Measurements from ENCODE around the genes TPRG1, MB21D2 and PLAAT1.

DNA sequence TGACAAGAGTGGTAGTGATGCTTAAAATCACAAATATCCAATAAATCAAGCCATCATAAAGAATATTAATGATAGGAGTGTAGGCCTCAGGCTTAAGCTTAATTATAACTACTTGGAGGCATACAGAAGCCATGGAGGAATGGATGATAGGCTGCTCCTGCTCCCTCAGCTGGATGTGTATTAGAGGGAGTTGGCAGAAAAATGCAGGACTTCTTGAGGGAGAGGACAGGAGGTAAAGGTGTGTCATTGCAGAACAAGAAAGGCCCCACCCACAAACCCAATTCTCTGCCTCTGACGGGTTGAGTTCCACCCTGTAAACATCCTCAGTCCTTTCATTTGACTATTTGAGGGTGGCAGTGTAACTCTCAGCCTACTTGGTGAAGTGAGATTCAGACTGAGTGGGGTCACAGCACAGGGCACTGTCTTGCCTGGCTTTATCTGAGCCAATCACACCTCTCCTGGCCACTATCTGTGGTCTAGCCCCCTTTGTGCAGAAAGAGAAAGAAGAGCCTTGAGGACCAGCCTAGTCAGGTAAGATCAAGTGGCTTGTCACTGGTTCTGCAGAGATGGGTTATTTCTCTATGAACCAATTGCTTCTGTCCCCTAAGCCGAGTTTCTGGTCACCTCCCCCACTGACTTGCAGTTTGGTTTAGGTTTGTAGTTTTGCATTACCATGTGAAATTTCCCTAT lies at the start of gene TPRG1:
Gene TPRG1, plus strand, starts transcription at position 371 of the 690 bp plus-strand sequence.
- PRO-cap, result no peak

GRCh38 chr3:189186071-189186653 lies 14.4 kb downstream of the TPRG1 start:
- PRO-cap, result no peak

- PRO-cap, result no peak
These were observed 98.5 kb downstream of the TPRG1 start for GRCh38 chr3:189270135-189270862.

- PRO-cap, result no peak
These were observed 140.3 kb upstream of the TP63 start for GRCh38 chr3:189490815-189491275.

DNA sequence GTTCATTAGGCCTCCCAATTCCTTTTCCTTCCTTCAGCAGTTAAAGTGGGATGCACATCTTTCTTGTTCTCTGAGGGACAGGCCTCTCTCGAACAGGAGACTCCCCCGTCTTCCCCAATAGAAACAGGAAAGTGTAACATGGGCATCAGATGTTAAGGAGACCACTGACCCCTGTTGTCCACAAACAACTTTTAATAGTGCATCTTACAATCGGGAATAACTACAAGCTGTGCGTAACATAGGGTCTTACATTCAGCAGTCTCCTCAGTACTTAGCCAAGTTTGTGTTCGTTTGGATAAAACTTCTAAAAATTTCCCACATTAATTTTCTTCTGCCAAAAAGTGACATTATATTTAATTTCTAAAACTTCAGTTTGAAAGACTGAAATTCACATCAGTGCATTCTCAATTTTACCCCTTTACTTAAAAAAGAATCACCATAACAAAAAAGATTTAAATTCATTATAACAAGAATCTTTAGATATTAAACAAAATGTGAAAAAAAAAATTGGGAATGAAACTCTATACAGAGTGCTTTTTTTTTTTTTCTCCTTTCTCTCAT lies 65.6 kb downstream of the P3H2 start:
- PRO-cap, result no peak

DNA sequence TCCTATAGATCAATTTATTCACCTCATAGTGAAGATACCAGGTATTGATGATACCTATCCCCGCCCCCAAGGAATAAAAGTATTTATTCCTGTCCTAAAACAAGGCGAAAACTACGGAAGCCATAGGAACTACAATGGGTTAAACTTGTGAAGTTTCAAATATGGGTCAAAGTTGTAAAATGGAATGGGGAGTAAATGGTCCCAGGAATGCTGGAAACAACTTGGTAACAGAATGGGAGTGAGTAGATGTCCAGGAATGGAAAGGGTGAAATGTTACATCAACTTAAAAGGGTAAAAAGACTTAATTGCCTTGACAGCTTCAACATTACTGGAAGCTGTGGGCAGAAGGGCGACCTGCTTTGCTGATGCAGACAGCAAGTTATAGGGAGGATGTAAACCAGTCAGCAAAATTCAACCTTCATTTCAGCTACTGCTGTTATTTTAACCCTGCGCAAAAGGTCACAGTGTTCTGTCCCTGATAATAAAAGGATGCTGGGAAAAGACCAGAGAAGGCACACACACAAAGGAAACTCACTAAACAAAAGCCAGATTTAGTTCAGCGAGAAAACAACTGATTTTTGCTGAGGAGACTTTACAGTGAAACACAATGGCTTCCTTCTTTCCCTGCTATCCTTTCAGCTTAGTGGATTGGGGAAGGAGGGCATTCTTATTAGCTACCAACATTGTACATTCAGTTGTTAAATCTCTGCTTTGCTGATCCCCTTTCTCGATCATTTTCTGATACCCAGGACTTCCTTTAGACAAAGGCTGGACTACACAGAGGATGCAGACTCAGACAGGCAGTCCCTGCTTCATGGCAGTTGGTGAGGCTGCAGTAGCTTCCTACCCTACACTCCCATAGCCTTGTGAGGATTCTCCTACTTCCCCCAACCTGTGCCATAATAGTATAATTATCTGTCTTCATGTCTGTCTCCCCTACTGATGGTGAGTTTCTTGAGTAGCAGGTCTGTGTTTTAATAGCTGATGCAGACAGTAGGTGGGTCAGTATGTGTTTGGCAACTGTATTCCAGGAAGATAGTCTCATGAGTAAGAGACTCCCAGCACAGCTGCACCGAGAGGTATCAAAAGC lies 62.0 kb downstream of the P3H2 start:
- PRO-cap, result no peak

- PRO-cap, result no peak
These were observed 26.2 kb downstream of the P3H2 start for GRCh38 chr3:190094328-190094987.

GRCh38 chr3:190807503-190808335 lies 54.8 kb downstream of the GMNC start:
- PRO-cap, result no peak

DNA sequence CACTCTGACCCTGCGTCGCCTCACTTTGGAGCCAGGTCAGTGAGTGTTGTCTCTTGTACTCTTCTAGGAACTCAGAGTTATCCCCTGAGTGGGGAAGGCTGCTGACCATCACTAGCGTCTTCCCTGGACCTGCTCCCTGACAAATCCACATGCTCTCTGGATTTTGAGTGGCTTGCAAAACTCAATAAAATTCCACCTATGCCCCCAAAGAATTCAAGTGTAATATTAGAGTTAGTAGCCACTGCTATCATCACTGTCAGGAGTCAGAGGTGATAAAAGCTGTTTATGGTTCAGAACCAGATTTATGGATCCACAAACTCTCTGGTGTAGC lies 52.6 kb downstream of the GMNC start:
- PRO-cap, result no peak

DNA sequence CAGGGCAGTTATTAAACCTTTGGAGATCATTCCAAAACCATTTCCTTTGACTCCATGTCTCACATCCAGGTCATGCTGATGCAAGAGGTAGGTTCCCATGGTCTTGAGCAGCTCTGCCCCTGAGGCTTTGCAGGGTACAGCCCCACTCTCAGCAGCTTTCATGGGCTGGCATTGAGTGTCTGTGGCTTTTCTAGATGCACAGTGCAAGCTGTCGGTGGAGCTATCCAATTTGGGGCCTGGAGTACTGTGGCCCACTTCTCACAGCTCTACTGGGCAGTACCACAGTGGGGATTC lies 16.6 kb downstream of the OSTN start:
- PRO-cap, result no peak

GRCh38 chr3:191329920-191330308 lies 412 bp downstream of the UTS2B start:
- PRO-cap, result bidirectional peak, plus-strand start at chr3:191330004, minus-strand start at chr3:191330019

- PRO-cap, result no peak
These were observed 319.3 kb downstream of the FGF12 start for GRCh38 chr3:192407959-192408563.

DNA sequence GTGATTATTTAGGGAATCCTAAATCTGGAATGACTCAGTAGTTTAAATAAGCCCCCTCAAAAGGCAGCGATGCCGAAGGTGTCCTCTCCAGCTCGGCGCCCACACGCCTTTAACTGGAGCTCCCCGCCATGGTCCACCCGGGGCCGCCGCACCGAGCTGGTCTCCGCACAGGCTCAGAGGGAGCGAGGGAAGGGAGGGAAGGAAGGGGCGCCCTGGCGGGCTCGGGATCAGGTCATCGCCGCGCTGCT lies 318.2 kb downstream of the FGF12 start:
- PRO-cap, result no peak

DNA sequence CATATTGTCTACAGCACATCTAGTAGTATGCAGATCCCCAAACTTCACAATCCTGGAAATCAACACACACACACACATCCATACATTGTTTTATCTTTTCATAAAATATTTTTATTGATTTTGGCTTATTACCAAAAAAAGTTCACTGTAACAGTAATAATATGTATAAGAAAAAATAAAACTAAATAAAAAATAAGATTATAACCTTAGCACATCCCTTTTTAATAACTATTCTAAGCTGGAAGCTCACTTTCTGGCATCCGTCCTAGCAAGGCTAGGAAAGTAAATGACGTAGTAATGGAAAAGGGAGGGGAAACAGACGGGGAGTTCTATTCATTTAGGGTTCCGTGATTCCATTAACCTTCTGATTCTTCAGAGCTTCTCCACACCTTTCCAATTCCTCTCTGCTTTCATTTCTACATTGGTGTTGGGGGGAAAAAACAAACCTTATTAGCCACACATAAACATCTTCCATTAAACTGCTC lies 156.6 kb downstream of the FGF12 start:
- PRO-cap, result no peak

GRCh38 chr3:192706280-192706858 lies 21.0 kb downstream of the FGF12 start:
- PRO-cap, result no peak

- PRO-cap, result no peak
These were observed 48.3 kb downstream of the MB21D2 start for GRCh38 chr3:192869360-192869824.

DNA sequence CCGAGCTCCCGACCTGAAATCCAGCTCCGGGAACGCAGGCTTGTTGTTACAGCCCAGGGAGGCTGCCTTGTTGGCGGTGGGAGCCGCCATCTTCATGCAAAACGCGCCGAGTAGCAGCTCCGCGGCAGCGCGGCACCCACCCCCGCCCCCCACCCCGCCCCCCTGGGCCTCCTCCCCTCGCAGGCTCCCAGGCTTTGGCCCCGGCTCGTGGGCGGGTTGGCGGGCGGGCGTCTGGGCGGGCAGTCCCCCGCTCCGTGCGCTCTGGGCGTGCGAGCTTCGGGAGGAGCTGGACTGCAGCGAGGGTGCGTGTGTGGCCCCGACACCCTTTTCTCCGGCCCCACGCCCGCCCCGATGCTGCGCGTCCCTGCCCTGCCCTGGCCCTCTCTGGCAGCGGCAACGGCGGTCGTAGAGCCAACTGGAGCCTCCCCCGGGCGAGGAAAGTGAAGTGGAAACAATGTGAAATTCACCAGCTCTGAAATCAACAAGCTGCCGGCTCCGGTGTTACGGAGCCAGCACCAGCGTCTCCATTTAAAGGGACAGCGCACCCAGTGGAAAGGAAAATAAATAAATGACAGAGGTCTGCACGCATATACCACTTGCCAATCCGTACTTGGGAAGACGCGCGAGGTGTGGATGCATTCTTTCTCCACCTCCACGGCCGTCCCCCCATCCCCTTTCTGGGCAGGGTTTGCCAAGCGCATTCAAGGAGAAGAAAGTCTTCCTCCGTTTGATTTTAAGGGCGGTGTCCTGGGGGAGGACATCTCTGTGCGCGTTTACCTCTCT lies at the start of gene MB21D2:
Gene MB21D2, minus strand, starts transcription at position 112 of the 783 bp plus-strand sequence.
- PRO-cap, result bidirectional peak, plus-strand start at position 272 of the sequence, minus-strand start at position 386 of the sequence

DNA sequence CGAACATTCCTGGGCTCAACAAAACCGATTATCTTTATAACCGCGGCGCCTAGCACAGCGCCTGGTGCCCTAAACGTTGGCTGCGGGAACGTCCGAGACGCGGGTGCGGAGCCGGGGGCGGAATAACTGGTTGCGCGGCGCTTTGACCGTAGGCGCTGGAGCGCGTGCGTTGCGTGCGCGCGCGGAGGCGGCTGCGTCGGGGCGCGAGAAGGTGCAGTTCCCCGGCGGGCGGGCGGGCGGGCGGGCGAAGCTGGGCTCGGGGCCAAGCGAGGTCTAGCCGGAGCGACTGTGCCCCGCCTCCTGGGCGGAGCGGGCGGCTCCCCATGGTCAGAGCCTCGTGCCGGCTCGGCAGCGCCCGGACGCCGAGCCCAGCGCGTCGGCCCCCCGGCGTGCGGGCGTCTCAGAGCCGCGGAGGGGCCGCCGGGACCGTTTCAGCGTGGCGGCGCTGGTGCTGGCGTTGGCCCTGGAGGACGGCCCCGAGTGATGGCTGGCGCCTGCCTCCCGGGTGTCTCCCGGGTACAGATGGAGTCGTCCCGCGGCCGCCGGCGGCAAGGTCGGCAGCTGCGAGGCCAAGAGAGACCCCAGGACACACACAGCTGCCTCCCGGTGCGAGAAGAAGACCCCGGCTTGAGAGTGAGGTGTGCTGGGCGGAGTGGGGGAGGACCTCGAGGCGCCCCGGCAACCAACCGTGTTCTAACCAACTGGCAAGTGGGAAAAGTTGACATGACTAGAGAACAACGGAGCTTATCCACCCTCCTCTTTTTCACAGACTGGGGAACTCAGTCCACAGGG lies at the start of gene PLAAT1:
Gene PLAAT1, plus strand, starts transcription at position 327 of the 792 bp plus-strand sequence.
- PRO-cap, result no peak

- PRO-cap, result no peak
These were observed 233.3 kb downstream of the OPA1 start for GRCh38 chr3:193826031-193826970.

- PRO-cap, result no peak
These were observed 235.5 kb downstream of the OPA1 start for GRCh38 chr3:193828231-193829129.